Measurements from ENCODE around the gene ROCK1.

GRCh38 chr18:12377368-12378371, 643 bp upstream of the AFG3L2 start:
- RRBS: 3% methylated on average over 5 of the region's 50 CpGs

- RRBS: no CpG with 5 or more reads among the region's 7 CpGs
Measured at GRCh38 chr18:12862313-12862959, 21.6 kb downstream of the PTPN2 start.

- RRBS: no CpG with 5 or more reads among the region's 6 CpGs
Measured at GRCh38 chr18:12921285-12921655, 26.5 kb upstream of the SEH1L start.

DNA sequence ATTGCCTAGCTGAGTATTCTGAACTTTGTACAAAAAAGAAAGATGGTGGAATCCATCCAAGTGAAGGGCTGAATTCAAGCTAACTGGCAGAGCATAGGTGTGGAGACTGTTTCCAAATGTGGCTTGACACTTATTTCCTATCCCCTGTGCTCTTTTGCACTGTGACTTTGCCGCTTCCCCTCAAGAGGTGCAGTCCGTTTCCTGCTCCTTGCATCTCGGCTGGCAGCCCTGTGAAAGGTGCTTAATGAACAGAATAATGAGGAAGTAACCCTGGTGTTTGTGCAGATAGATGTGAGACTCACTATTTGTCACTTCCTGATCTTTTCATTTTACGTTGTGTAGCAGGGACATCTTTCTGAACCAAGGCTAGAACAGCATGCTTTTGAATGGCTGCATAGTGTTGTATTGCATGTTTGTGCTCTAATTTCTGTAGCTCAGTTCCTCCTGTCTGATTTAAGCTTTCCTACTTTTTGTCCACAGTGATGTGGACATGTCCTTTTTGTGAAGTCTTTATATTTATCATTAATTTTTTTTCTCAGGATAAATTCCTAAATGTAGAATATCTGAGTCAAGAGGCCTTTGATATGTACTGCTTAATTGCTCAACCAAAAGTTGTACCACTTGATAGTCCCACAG, 60.9 kb downstream of the CEP192 start:
- RRBS: no CpG with 5 or more reads among the region's 4 CpGs

DNA sequence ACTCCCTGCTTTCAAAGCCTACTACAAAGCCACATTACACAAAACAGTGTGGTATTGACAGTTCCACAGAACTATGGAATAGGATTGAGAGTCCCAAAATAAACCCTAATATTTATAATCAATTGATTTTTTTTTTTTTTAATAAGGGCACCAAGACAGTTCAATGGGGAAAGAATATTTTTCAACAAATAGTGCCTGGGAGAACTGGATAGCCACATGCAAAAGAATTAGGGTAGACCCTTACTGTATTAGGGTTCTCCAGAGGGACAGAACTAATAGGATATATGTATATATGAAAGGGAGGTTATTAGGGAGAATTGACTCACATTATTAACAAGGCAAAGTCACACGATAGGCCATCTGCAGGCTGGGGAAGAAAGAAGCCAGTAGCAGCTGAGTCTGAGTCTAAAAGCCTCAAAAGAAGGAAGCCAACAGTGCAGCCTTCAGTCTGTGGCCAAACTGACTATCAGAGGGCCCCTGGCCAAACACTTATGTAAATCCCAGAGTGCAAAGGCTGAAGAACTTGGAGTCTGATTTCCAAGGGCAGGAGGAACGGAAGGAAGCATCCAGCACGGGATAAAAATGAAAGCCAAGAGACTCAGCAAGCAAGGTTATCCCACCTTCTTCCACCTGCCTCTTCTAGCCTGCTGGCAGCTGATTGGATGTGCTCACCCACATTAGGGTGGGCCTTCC, 108.1 kb upstream of the LDLRAD4 start:
- RRBS: no CpG with 5 or more reads among the region's 3 CpGs

- RRBS: no CpG with 5 or more reads among the region's 6 CpGs
Measured at GRCh38 chr18:13138777-13139191, 79.8 kb upstream of the LDLRAD4 start.

DNA sequence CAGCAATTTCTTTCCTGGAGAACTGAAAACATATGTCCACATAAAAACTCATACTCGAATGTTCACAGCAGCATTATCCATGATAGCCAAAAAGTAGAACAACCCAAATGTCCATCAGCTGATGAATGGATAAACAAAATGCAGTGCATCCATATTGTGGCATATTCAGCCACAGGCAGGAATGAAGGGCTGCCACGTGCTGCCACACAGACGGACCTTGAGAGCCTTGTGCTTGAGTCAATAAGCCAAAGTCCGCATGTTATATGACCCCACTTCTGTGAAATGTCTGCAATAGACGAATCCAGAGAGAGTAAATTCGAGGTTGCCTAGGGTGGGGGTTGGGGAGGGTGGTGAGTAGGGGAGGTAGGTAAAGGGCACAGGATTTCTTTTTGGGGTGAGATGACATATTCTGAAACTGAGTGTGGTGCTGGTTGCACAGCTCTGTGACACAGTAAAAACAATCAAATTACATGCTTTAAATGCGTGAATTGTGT, 39.0 kb upstream of the LDLRAD4 start:
- RRBS: no CpG with 5 or more reads among the region's 7 CpGs

DNA sequence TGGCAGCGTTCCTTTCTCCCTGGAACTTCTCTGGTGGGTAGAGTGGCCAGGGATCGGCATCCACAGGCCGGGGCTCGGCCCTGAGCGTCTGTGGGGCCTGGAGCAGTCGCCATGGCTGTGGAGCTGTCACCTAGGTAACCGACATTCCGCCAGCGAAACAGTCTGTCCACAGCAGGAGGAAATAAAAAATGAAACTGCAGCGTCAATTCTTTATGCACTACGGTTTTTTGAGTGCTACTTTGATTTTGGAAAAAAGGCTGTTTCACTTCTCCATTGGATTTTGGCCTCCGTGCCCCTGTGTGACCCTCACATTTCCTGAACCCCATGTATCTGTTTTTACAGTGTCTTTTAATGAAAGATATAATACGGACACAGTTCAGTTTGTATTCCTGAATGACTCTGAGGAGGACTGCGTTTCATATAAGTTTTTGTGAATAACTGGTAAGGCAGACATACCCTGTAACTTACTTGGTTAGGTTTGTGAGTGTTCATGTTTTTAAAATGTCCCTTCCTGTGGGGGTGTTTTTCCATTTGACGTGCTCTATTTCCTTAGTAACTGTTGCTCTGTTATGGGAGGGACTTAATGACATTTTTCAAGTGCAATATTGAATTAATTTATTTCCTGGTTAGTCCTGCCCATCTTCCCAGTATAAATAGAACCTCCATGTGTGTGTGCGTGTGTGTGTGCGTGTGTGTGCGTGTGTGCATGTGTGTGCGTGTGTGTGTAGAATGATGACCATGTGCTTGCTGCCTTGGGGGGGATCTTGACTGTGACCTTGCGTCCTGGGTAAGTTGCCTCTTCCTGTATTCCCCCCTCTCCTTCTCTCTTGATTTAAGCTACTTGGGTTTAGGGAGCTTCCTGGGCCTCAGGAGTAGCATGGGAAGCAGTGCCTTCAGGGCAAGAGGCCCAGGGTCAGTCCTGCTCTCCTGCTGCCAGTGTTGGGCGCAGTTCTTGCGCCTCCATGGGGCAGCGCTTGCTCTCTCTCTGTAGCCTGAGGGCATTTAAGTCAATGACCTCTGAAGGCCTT, 163.7 kb downstream of the LDLRAD4 start:
- RRBS: no CpG with 5 or more reads among the region's 23 CpGs

- RRBS: no CpG with 5 or more reads among the region's 5 CpGs
Measured at GRCh38 chr18:13437216-13437594, 218.6 kb downstream of the LDLRAD4 start.

DNA sequence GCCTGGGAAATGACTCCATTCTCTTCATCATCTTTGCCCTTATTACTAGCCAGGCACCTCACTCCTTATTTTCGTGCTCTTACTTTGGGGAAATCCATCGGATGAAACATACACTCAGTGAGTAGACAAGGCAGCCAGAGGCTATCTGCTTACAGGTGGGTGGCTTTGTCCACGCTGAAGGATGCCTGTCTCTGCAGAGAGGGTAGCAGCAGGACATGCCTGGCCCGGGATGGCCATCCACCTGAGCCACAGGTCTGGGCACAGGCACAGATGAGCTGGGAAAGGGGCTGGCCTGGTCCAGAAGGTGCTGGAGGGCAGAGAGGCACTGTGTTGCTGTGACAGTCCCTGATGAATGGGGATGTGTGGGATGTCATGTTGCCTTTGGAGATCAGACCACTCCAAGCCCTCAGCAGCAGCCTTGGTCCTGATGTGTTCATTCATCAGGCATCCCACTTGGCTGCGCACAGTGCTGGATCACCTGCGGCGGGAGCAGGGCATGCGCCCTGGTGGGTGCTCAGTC, 235.9 kb downstream of the LDLRAD4 start:
- RRBS: no CpG with 5 or more reads among the region's 8 CpGs

DNA sequence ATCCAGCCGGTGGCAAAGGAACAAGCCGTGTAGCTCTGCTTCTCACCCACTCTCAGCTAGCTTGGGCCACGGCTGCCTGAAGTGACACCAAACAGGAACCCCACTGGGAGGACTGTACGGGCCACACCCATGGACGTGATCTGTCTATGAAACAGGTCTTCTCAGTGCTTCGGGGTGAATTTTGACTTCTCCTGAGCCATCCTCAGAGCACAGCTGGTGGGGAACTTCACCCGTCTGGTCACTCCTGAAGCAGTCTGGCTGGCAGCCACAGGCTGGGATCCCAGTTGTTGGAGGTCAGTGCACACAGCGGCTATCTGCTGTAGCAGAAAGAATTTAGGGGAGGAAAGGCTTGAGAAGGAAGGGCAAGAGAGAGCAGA, 223.8 kb downstream of the FAM210A start:
- RRBS: no CpG with 5 or more reads among the region's 8 CpGs

GRCh38 chr18:13538817-13539493, 187.4 kb downstream of the FAM210A start:
- RRBS: no CpG with 5 or more reads among the region's 6 CpGs

DNA sequence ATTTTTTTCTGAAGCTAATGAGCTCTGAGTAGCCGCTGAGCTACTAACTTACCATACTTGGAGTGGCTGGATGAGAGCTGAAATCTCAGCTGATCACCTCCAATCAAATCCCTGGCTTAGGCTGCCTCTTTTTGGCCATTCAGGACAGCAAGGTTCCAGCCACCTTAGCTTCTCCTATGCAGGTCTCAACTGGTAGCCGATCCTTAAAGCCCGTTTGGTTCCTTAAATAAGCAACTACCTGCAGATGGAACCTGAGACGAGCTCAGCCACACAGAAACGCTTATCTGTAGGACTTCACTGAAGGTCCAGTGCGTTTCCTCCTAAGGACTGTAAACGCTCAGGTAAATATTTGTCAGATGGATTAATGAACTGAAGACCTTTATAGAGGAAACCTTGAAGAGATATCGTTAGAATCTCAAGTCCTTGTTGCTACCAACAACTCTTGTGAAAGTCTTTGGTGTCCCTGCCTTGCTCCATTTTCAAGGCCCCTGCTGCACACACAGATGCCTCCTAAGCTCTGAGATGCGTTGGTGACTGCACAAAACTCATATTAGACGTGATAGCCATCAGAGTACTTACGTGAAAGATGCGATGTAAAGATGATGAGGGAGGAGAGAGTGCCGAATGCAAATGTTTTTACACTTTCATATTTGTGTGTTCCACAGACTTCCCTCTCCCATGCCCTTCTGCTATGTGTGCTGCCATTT, 117.7 kb downstream of the FAM210A start:
- RRBS: no CpG with 5 or more reads among the region's 13 CpGs

GRCh38 chr18:14043155-14043441, 89.1 kb downstream of the ZNF519 start:
- RRBS: no CpG with 5 or more reads among the region's 5 CpGs

GRCh38 chr18:14936199-14936671, 188.3 kb downstream of the ANKRD30B start:
- RRBS: no CpG with 5 or more reads among the region's 4 CpGs

- RRBS: 2% methylated on average over 21 of the region's 51 CpGs
Measured at GRCh38 chr18:21111432-21111899, at the start of gene ROCK1. Gene ROCK1 (minus strand): TSS chr18:21111813.

- RRBS: no CpG with 5 or more reads among the region's 19 CpGs
Measured at GRCh38 chr18:21112179-21112569, 561 bp upstream of the ROCK1 start.

DNA sequence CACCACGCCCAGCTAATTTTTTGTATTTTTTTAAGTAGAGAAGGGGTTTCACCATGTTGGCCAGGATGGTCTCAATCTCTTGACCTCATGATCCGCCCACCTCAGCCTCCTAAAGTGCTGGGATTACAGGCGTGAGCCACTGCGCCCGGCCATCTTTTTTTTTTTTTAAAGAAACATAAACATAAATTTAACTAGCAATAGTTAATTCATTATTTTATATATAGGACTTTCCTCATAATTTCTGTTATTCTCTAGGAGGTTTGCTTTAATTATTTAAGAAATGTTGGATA, 43.2 kb upstream of the GREB1L start:
- RRBS: no CpG with 5 or more reads among the region's 5 CpGs

- RRBS: no CpG with 5 or more reads among the region's 3 CpGs
Measured at GRCh38 chr18:21449541-21449836, 151.0 kb downstream of the ESCO1 start.

All from epithelial cell of esophagus (primary cell).